Breast epithelium (tissue), 2 donors: ENCODE measurements around a stretch of chr1.

GRCh38 chr1:207055455-207056128, 2.5 kb downstream of the PFKFB2 start:
- PRO-cap: no peak
- RAMPAGE, long total RNA, 2 experiments: no peak in any of the 2 experiments

GRCh38 chr1:207104644-207104908, 543 bp downstream of the C4BPA start:
- PRO-cap: no peak
- RAMPAGE, long total RNA, 2 experiments: no peak in any of the 2 experiments

- PRO-cap: no peak
- RAMPAGE, long total RNA, 2 experiments: no peak in any of the 2 experiments
Measured at GRCh38 chr1:207105917-207106498, 2.0 kb downstream of the C4BPA start.

- PRO-cap: no peak
- RAMPAGE, long total RNA, 2 experiments: no peak in any of the 2 experiments
Measured at GRCh38 chr1:207282431-207283362, 38.8 kb upstream of the CD55 start.

DNA sequence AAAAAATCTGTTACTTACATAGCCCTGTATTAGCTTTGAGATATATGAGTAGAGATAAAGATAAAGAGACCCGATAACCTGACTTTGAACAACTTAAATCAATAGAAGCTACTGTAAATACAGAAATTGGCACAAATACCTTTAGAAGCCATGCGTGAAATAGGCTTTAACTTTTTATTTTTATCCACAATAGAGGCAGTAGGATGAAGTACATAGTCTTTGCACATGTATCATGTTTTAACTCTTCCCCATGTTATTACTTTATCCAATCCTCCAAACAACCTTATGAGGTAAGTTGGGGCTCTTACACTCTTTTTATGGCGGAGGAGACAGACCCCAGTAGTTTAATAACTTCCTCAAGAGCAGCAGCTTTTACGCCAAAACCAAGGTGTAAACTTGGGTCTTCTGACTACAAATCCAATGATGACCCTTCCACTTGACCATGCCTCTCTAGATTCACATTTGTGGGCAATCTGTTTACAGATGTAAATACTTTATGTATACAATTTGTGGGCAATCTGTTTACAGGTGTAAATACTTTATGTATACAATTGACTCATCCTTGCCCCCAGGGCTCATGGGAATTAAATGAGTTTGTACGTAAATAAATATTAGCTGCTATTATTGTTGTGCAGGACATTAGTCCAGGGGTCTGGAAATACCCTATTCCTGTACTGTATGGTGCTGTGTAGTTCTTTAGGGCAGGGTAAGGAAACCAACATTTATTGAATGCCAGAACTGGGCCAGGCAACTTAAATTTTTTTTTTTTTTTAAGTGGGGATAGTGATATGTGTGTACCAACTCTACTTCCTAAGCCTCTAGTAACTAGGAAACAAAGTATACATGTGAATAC, 2.3 kb downstream of the CD55 start:
- PRO-cap: no peak
- RAMPAGE, long total RNA, 2 experiments: no peak in any of the 2 experiments

DNA sequence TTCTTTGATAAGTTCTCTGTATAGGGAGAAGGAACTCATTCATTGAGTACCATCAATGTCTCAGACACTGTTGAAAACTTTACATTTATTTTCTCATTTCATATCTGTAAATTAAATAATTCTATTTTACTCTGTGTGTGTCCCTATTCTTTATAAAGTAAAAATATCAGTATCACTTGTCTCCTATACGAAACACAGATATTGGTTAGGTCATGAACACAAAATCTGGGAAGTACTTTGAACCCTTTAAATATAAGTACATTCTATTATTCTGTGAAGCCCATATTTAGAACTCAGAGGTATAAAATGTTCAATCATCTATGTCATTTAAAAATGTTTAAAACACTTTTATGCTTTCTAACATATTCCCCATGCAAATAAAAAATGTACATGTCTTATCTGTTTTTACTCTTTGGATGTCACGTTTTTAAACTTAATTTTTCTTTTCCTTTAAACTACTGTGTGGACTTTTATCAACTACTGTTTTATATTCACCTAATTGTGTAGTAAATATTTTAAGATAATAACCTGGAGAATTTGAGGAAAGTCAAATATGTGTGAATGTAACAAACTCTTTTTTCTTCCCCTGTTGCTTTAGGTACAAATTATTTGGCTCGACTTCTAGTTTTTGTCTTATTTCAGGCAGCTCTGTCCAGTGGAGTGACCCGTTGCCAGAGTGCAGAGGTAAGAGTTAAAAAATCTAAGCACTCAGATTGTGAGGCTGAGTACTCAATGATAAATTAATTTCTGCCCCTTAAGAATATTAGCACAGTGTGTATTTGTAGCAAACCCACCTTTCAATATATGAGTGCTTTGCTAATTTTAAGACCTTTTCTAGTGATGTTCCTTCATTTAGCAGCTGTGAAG, 4.9 kb downstream of the CD55 start:
- PRO-cap: no peak
- RAMPAGE, long total RNA, 2 experiments: no peak in any of the 2 experiments

DNA sequence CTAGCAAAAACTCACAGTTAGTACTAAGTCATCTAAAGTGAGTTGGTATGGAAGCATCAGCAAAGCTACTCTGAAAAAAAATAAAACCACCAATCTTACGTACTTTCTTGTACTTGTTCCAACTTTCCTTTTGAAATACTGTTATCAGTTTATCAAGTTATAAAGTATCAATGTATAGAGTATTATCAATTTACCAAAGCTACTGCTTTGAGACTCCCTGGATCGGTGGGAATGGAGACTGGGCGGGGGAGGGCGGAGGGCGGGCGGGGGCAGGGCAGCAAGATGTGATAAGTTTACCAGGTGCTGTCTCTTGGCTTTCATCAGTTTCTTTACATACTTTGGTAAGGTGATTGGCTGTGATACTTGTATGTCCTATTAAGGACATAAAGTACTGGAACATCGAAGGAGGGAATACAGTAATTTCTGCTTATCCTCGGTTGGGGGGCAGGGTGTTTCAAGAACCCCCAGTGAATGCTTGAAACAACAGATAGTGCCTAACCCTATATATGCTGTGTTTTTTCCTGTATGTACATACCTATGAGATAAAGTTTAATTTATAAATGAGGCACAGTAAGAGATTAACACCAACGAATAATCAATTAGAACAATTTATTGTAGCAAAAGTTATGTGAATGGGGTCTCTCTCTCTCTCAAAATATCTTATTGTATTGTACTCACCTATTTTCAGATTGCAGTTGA, 36.0 kb downstream of the CD55 start:
- PRO-cap: no peak
- RAMPAGE, long total RNA, 2 experiments: no peak in any of the 2 experiments

DNA sequence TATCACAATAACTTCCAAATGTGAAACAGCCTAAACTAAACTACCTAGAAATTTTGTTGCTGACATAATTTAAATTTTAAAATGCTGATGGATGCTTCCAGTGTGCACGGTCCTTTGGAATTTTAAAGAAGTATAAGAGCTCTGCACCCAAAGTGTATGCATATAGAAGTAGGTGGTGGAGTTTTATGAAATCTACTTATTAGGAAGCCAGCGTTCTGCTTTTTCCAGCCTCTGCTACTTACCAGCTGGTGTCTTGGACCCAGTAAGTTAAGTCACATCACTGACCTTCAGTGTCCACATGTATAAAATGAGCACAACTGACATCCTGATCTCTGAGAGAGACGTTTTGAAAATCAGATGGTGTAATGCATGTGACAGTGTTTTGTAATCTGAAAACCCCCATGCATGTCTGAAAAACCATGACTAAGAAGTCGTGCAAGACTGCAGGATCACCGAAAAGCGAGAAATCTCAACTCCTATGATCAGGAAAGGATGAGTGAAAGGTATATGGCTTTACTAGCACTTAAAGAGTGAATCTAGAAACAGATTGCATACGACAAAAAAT, 1.9 kb downstream of the CR1 start:
- PRO-cap: no peak
- RAMPAGE, long total RNA, 2 experiments: no peak in any of the 2 experiments

DNA sequence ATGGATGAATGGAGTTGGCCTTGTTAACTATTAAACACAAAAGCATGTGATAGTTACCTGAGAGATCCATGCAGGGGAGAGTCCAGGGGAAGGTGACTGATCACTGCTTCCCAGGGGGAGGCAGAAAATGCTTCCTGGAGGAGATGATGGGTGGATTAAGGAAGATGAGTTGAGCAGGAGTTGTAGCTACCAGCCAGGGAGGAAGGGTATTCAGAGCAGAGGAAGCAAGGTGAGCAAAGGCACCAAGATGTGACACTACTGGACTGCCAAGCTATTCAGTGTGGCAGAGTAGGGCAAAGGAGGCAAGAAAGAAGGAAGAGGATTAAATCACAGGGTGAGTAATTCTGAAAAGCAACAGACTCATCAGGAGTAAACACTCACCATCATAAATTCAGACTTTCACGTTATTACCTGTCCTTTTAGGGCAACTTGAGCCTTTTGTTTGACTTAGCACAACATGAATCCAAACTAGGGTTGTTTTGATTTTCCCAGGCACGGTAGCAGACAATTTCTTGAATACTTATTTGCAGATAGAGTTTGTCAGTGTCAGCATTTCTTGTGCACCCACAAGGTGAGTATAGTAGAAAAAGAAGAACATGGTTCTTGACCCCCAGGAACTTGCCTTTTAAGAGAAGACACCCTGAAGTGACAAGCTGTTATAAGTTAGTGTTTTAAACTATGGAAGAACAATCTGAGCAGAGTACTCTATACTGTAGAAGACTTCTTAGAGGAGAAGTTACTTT, 4.3 kb downstream of the CD46 start:
- PRO-cap: no peak
- RAMPAGE, long total RNA, 2 experiments: no peak in any of the 2 experiments

DNA sequence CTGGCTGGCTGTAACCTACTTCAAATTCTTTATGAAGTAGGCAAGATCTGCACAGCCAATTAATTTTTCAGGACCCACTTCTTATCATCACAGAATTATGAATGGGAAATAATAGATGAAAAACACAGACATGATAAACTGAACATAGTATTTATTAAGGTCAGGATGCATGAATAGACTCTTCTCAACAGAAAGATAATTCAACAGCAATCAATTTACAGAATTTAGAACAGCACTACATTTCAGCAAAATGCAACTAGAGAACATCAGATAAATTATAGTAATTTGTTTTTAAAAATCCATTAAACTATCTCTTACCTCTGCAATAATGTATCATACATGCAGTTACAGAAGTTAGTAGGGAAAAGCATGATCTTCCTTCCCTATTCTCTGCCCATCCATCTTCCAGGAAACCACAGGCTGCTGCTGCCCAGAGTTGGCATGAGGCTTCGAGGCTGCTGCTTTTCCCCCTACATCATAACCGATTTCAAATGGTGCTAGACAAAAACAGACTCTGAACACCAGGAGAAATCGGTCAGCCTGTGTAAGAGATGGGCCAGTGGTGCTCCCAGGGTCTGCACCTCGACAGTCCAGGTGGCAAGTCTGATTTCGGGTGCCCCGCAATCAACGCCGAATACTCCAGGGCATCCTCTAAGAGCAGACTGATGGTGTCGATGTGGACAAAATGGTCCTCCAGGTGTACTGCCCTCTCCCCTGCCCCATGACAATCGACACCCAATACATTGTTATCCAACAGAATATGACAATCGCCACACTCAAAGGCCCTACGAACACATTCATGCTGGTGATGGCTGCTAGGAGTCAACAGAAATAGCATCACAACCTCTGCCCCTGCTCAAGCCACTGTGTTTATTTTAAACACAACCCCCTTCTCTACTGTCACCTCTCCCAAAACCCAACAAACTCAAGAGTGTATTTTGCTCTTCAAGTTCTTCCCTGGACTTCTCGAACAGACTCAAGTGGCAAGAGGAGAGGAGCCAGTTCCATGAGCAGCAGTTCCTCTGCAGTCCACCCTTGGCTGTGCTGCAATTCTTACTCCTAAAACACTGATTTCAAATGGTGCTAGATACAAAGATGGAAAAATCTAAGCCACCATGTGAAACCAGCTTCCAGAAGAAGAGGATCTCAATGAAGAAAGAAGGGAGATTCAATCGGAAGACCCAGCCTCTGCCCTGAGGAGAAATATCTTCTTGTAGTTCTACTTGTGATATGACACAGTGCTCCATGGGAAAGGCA, 50.0 kb downstream of the CD46 start:
- PRO-cap: no peak
- RAMPAGE, long total RNA, 2 experiments: no peak in any of the 2 experiments

GRCh38 chr1:207825679-207826290, 73.9 kb downstream of the CD46 start:
- PRO-cap: unidirectional peak, plus-strand start at chr1:207825983
- RAMPAGE, long total RNA, 2 experiments: no peak in any of the 2 experiments

GRCh38 chr1:207868801-207869690, 41.9 kb downstream of the CD34 start:
- PRO-cap: bidirectional peak, plus-strand start at chr1:207869314, minus-strand start at chr1:207869166
- RAMPAGE, long total RNA, 2 experiments: no peak in any of the 2 experiments

DNA sequence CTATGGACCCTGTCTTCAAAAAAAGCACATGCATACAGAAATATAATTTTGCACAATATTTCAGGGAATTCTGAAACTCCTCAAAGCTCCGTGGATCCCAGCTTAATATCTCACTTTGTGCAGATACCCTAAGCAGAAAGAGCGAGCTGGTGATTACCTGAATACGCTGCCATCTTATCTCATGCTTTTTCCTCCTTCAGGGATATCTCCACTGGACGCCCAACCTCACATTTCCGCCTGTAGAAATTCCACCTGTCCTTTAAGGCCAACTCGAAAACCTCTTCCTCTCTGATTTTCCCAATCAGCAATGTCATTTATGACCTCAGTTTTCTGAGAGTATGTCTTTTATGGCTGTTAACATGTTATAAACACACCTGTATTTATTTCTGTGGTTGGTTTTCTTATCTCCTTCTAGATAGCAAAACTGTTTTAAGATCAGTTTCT, 41.1 kb downstream of the CD34 start:
- PRO-cap: no peak
- RAMPAGE, long total RNA, 2 experiments: no peak in any of the 2 experiments

GRCh38 chr1:207909615-207910110, 1.3 kb downstream of the CD34 start:
- PRO-cap: no peak
- RAMPAGE, long total RNA, 2 experiments: no peak in any of the 2 experiments

DNA sequence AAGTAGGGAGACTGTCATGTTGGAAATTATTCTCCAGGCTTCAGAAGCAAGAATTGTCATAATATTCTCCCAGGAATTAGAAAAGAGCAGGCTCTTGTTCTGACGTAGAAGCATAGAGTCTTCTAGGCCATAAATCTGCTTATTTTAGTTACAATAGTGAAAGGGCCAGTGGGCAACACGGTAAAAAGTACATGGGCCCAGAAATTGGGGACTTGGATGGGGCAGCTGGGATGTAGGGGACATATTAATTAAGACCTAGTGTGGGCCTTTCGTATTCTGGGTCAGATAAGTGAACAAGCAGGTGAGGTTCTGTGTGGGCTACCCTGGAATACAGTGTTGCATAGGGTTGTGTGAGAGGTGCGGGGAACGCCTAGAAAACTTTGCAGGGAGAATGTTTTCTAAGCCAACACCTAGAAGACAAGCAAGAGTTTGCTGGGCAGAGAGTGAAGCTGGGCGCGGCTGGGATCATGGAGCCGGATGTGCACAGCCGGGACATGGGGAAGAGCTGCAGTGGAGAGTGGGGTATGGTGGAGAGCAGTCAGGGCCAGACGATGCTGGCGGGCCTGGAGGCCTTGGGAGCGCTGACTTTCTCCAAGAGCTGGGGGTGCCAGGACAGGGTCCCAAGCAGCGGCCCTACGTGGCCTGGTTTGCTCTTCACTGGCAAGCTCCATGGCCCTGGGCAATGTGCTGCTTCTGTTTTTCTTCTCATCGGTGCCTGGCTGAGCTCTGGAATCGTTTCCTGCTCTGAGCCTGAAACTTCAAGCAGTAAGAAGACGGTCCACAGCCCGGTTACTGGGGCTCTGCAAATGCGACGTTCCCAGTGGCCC, 51.7 kb upstream of the CD34 start:
- PRO-cap: unidirectional peak, plus-strand start at position 510 of the sequence
- RAMPAGE, long total RNA, 2 experiments: start-site peak on the plus strand in 1 of 2 experiments, centred at position 546 of the sequence, 5 reads per replicate

DNA sequence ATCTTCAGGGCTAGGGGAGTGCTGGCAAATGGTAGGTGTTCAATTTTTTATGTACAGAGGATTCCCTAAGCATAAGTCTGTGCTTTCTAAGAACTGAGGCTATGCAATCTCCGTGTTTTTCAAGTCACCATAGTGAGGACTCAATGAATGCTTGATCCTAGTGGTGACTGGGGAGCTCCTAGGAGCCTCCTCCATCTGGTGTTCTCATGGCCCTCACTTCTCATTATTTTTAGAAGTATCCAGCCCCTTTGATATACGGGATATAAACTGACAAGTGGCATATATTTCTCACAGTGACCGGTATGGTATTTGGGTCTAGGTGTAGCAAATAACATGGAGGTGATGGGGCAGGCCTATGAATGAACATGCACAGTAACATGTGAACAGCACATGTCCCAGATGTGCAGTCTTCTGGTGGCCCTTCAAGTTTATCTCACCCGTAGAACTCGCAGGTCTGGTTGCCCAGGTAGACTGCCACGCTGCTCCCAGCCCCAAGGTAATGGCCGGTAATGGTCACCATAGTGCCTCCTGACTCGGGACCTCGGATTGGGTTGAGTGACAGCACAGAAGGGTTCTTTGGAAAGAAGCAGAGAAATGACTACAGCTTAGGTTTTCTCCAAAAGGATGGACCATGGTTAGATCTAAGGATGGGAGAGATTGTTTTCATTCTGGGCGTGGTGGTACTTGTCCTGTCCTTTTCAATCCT, 141.1 kb upstream of the CD34 start:
- PRO-cap: no peak
- RAMPAGE, long total RNA, 2 experiments: no peak in any of the 2 experiments

DNA sequence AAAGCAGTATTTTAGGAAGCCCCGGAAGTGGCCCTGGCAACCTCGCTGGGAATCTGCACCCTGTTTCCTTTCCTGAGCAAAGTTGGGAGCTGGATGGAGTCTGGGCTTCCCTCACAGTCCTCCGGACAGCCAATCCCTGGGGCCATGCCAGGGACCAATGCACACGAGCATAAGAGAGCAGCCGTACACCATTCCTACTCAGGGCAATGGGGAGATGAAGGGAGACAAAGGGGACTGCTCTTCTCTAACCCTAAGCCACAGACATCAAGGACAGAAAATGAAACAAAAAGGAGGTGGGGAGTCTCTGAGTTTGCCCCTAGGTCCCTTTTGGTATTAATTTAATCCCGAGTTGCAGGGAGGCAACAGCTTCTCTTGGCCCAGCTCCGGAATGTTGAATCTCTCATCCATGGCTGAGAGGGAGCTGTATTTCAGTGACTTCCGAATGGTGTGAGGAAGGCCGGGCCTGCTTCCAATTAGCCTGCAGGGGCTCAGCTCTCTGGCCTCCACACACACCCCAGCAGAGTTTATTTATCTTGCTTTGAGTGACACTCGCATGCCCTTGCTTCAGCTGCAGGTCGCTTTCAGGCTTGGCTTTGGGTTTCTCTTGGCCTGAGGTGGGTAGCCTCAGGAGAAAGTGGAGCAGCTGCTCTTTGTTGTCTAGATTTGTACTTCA, 154.0 kb downstream of the PLXNA2 start:
- PRO-cap: no peak
- RAMPAGE, long total RNA, 2 experiments: no peak in any of the 2 experiments

- PRO-cap: no peak
- RAMPAGE, long total RNA, 2 experiments: no peak in any of the 2 experiments
Measured at GRCh38 chr1:208141681-208142224, 102.4 kb downstream of the PLXNA2 start.

GRCh38 chr1:208158731-208159116, 85.5 kb downstream of the PLXNA2 start:
- PRO-cap: no peak
- RAMPAGE, long total RNA, 2 experiments: no peak in any of the 2 experiments

GRCh38 chr1:208177479-208178184, 66.6 kb downstream of the PLXNA2 start:
- PRO-cap: no peak
- RAMPAGE, long total RNA, 2 experiments: no peak in any of the 2 experiments